HL-60 (cell line): Measurements from ENCODE around the gene SPATA2.

GRCh38 chr20:49594079-49594923 lies 26.4 kb upstream of the PTGIS start:
- RRBS: no CpG with 5 or more reads among the region's 12 CpGs

DNA sequence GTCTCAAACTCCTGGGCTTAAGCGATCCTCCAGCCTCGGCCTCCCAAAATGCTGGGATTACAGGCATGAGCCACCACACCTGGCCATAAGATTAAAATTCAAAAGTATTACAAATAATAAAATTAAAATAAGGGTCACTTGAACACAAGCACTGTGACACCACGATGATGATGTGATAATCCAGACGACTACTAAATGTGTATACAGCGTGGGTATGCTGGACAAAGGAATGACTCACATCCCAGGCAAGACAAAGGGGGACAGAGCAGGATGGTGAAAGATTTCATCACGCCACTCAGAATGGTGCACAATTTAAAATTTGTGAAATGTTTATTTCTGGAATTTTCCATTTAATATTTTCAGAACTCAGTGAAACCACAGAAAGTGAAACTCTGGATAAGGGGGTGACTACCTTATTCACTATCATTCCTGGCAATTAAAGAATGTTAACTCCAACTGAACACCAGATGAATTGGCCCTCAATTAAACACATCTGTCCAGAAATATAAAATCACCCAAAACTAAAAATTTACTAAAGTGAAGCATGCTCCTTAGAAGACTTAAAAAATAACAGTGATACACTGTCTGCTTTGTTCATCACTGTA lies 13.1 kb downstream of the B4GALT5 start:
- RRBS: no CpG with 5 or more reads among the region's 6 CpGs

GRCh38 chr20:49742941-49743362 lies 29.3 kb upstream of the B4GALT5 start:
- RRBS: no CpG with 5 or more reads among the region's 9 CpGs

DNA sequence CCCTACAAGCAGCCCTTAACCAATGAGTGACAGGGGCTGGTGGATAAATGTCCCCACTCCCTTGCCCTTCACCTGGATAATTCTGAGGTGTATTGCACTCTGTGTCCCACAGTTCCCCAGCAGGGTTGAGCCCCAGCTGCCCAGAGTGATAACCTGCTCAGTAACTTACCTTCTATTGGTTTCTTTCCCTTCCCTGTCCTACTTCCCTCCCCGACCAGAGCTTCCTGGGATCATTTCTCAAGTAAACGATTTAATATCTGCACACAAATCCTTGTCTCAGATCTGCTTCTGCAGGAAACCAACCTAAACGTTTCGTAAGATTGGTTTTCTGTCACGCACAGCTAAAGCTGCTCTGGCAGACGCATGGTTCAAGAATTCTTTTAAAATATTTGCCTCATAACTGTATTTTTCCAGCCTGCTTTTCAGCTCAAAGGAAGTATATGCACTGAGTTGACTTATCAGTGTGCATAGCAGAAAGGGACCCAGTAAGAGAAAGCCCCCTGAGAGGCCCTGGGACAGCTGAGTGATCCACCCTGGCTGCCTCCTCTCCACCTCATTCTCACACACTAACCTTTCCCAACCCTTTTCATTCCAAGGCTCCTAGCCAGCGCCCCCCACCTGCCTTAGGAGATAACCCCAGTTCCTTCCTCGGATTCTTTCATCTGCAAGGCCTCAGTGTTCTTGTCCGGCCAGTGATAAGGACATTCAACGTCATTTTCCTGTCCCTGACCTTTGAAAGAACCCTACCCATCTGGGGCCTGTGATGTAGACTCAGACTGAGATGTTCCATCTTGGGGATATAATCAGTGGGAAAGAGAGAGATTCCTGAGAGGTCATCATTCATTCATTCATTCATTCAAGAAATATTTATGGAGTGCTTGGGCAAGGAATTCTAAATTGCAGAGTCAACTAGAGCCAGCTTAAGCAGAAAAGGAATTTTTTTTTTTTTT lies 22.5 kb upstream of the SLC9A8 start:
- RRBS: no CpG with 5 or more reads among the region's 10 CpGs

- RRBS: no CpG with 5 or more reads among the region's 7 CpGs
Observed at GRCh38 chr20:49851824-49852459, 39.3 kb downstream of the SLC9A8 start.

DNA sequence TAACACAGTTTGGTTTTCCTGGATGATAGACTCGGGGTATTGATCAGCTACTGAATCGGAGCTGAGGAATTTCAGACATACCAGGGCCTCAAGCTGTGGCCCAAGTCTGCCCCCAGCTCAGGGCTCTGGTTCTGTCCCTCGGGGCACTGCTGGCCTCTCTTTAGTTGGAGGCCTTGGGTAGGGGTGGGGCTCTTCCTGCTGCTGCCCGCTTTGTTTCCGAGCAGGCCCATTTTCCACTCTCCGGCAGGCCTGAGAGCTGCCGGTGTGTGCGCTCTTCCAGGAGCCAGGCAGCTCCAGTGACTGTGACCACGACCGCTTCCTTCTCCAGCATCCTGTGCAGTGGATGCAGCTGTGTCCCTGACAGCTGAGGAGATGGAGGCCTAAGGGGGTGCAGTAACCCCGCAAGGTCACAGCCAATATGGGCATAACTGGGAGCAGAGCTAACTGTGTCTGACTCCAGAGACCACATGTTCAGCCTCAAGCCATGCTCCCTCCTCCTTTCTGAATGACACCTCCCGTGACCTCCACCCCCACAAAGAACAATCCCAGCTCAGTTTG lies 28.1 kb downstream of the SPATA2 start:
- RRBS: no CpG with 5 or more reads among the region's 12 CpGs

DNA sequence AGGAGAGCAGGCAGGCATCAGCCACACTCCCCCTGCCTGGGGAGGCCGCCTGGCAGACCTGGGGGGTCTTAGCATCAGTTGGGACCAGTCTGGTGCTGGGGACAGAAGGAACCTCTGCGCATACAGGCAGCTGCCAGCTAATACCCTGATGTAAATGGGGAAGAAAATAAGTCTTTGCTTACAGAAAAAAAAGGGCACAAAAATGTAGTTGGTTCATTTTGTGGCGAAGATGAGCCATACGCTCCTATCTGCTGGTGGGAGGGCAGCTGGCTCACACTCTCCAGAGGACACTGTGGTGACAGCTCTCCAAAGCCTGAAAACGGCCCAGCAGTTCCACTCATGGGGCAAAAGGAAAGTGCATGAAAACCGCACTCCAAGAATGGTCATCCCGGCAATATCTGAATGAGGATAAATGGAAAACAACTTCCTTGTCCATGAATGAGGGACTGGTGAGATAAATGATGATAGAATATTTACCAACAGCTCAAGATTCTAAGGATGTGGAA lies 21.7 kb downstream of the SPATA2 start:
- RRBS: no CpG with 5 or more reads among the region's 7 CpGs

GRCh38 chr20:49896077-49896709 lies 19.1 kb downstream of the SPATA2 start:
- RRBS: no CpG with 5 or more reads among the region's 8 CpGs

DNA sequence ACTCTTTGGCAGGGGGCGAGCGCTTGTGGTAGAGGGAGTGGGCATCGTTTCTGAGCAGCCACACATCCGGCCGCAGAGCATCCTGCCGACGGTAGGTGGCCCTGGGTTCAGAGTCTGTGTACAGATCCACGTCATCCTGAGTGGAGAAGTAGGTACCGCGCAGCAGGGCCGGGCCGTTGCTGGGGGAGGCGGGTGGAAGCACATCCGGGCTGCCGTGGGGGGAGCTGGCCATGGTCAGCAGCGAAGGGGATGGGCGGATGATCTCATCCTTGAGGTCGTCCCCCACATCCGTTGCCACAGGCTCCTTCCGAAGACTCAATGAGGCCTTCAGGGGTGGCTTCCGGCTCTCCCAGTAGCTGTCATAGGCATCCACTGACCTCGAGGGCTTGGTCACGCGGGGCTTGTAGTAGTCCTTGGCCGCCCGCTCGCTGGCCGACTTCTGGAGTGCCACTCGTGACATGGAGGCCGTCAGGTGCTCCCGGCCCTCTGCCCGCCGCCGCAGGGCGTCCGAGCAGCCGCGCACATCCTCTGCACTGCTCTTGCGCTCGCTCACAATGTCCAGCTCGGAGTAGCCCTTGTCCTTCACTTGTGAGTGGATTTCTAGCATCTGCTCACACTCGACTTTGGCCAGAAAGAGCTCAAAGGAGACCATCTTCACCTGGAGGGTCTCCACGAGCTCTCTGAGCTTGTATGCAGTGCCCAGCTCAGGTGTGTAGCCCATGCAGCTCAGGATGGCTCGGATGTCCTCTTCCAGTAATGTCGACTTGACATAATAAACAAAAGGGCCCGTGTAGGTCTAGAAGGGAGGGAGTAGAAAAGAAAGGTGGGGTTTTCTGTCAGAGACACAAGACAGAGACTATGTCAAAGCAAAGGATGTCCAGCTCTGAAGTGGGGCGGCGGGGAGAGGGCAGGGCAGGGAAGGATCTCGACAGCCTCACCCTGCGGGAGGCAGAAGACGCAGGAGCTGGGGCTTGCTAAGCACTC lies 9.0 kb downstream of the SPATA2 start:
- RRBS: 95% methylated on average over 4 of the region's 51 CpGs

DNA sequence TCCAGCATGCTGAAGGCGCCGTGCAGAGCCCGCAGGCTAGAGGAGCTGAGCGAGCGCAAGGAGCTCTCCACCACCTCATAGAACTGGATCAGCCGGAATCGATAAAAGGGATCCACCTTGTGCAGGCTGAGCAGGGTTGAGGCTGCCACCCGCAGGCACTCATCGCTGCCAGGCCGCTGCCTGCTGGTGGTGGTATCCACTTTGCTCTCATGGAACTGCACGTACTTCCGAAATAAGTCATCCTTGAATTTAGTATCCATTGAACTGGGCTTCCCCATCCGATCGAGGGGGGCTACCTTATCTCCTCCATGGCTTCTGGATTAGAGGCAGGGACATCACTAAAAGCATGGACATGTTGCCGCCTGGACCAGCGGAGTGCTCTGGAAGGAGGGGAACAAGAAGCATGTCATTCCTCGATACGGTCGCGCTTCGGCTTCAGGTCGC lies 7.1 kb downstream of the SPATA2 start:
- RRBS: no CpG with 5 or more reads among the region's 22 CpGs

GRCh38 chr20:49915225-49916179 lies at the start of gene SPATA2:
TSS of gene SPATA2 (minus strand) at chr20:49915529.
- RRBS: 2% methylated on average over 48 of the region's 86 CpGs

GRCh38 chr20:49952202-49953075 lies 16.2 kb downstream of the RNF114 start:
- RRBS: no CpG with 5 or more reads among the region's 13 CpGs

GRCh38 chr20:50033675-50034253 lies 51.0 kb downstream of the SNAI1 start:
- RRBS: no CpG with 5 or more reads among the region's 7 CpGs

DNA sequence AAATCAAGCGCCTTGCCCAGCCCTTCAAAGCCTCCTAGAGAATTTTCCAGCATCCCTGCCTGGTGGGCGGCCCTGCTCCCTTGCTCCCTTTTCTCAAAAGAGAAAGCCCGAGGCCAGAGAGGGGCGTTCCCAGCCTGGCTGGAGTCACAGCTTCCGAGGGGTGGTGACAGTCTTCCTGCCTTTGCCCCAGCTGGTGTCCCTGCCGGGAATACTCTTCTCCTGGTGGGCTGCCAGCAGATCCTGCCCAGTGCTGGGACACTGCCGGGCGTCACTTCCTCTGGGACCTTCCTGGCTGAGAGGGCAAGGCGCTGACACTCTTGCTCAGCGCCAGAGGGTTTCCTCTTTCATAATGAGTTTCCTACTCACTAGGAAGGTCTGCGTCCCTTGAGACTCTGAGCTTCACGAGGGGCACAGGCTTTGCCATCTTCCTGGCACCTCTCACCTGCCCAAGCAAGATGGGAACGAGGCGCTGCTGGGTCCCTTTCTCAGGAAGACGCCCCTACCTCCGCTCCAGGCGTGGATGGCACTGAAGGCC lies 64.3 kb downstream of the SNAI1 start:
- RRBS: 8% methylated on average over 2 of the region's 17 CpGs

GRCh38 chr20:50297451-50298070 lies 106.9 kb downstream of the CEBPB start:
- RRBS: no CpG with 5 or more reads among the region's 7 CpGs

- RRBS: no CpG with 5 or more reads among the region's 14 CpGs
Observed at GRCh38 chr20:50304409-50305022, 113.9 kb downstream of the CEBPB start.

DNA sequence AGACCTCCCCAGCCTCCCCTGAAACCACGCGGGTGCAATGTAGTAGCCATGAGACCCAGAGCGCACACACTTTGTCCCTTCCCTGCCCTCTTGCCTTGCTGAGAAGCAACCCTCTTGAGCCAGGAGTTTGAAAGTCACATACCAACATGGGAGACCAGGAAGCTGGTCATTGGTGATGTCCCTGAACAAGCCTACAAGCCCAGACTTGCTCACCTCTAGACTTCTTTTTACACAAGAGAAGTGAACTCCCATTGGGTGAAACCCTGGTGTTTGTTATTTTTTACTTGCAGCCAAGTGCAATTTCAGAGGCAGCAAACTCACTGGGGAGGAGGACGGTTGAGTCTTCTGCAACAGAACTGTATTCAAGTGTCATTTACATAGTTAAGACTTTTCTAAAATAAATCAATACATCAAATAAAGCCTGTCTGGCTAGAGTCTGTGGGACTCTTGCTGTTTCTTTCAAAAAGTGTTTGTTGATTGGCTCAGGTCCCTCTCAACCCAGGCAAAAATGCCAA lies 138.1 kb upstream of the PTPN1 start:
- RRBS: no CpG with 5 or more reads among the region's 4 CpGs

DNA sequence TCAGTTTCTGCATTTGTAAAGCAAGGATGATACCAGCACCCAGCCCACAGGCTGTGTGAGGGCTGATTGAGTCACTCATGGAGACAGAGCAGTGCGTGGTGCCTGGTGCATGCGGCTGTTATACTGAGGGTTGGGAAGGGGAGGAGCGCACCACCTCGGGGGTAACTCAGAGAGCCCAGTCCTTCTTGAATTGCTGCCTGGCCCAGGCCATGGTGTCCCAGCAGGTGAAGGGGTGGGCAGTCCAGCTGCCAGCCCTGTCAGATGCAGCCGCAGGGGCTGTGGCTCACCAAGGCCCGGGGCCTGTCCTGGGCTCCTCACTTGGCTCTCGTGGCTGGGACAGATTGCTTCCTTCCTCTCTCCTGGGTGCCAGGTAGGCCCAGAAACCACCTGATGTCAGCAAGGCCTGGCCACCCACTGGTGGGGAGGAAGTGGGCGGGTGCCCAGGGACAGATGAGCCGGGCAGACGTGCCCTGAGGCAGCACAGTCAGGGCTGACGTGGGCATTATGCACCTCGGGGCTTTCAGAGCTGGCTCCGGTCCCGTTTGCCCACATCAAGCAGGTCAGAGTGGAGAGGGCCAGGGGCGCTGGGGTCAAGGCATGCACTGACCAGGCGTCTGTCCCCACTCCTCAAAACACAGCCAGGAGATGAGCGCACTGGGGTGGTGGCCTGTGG lies 133.4 kb upstream of the PTPN1 start:
- RRBS: 88% methylated on average over 4 of the region's 17 CpGs

DNA sequence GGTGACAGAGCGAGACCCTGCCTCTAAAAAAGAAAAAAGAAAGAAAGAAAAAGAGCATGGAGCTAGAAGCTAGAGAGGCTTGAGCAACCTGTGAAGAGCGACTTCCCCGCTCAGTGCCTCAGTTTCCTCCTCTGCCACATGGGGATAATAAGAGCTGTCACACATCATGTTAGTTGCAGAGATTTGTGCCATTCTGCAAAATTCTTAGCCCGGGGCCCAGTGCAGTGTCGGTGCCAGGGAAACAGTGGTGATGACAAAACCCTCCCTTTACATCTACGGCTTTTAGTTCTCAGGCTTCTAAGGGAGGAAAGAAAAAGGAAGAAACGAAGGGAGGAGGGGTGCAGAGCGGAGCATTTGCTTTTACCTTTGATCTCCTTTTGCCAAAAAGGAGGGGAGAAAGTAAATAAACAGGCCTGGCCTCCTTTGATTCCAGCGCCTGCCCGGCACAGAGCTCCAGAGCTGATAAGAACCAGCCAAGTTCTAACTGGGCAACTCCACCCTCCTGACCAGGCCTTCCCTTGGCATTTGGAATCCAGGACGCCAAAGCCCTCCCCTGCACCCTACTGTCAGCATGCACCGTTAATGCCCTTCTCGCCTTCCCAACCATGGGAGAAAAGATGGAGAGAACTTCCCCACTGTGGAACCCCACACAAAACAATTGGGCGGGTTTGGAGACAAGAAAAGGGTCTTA lies 120.9 kb upstream of the PTPN1 start:
- RRBS: no CpG with 5 or more reads among the region's 14 CpGs

- RRBS: no CpG with 5 or more reads among the region's 3 CpGs
Observed at GRCh38 chr20:50462534-50462961, 47.6 kb upstream of the PTPN1 start.